Peripheral blood mononuclear cell (primary cell): Measurements from ENCODE around the genes TPRX1 and FUT1.

GRCh38 chr19:47626152-47626888 lies 17.4 kb downstream of the BICRA start:
- PRO-cap, 8 experiments = no peak in any of the 8 experiments

- PRO-cap, 8 experiments = no peak in any of the 8 experiments
Measured at GRCh38 chr19:47804375-47804704, at the start of gene TPRX1. TPRX1 (minus strand) TSS chr19:47804551.

DNA sequence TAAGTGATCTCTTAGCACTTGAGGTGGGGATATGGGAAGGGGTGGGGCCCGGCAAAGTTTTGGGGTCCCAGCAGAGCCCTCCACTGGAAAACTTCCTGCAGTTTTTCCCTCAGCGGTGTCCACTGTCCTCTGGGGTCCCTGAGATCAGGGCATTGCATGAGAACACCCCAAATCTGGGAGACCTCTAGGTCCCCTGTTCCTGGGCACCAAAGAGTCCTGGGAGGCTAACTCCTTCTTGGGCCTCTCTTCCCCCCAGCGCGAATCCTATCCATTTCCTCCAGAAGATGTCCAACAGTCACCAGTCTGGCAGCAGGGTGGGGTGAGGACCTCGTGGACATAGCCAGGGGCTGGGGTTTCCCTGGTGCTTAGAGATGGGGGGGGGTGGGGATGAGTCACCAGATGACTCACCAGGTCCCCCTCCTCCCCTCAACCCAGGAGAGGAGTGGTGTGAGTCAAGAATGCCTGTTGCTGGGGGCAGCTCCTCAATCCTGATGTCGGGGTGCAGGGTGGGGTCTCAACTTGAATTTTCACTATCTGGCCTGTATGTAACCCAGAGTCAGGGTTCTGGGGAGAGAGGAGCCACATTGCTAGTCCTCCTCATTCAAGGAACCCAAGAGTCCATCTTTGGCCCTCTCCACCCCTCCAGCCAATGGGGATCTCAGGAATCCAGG lies 518 bp downstream of the EMP3 start:
- PRO-cap, 8 experiments = peak in 8 of 8 experiments; most common plus-strand start position 485 of the sequence (in 7); most common minus-strand start position 308 of the sequence (in 3)

DNA sequence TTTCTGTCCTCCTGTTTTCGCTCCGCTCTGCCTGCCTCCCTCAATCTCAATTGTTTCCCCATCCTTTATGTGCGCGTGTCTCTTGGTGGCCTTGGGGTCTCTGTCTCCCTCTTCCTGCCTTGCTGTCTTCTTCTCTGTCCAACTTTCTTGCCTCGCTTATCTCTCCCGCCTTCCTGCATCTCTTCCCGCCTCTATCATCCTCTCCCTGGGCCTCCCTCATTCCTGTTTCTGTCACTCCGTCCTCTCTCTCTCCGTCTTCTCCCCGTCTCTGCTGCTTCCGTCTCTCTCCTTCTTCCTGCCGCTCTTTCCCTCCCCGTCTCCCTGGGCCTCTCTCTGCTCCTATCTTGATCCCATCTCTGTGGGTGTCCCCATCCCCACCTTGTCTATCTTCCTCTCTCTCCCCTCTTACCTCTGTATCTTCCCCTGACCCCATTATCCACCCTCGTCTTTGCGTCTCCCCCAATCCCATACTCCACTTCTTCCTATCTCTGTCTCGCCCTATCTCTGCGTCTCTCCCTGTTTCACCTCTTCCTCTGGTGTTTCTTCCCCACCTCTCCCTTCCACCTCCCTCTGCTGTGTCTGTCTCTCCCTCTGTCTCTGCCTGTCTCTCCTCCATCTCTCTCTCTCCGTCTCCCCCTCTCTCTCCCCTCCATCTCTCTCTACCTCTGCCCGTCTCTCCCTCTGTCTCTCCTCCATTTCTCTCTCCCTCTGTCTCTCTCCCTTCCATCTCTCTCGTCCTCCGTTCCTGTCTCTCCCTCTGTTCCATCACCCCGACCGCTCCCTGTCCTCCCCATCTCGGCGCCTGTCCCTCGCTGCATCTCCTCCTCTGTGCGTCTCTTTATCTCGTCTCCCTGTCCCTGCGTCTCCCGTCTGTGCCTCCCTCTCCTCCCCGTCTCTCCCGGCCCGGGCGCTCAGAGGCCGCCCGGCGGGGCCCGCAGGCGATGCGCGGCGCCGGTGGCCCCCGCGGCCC lies 4.3 kb downstream of the GRIN2D start:
- PRO-cap, 8 experiments = no peak in any of the 8 experiments

DNA sequence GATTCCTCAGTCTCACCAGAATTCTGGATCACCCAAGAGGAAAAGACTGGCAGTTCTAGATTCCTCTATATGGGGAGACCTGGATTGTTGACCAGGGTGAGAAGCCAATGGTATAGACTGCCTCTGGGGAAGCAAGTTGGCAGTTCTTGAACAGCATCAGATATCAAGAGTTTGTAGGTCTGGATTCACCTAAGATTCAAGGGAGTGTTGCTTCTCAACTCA lies 4.3 kb upstream of the CYTH2 start:
- PRO-cap, 8 experiments = peak in 2 of 8 experiments; most common plus-strand start position 170 of the sequence (in 2)

- PRO-cap, 8 experiments = no peak in any of the 8 experiments
Measured at GRCh38 chr19:48481904-48482750, 13.0 kb downstream of the CYTH2 start.

DNA sequence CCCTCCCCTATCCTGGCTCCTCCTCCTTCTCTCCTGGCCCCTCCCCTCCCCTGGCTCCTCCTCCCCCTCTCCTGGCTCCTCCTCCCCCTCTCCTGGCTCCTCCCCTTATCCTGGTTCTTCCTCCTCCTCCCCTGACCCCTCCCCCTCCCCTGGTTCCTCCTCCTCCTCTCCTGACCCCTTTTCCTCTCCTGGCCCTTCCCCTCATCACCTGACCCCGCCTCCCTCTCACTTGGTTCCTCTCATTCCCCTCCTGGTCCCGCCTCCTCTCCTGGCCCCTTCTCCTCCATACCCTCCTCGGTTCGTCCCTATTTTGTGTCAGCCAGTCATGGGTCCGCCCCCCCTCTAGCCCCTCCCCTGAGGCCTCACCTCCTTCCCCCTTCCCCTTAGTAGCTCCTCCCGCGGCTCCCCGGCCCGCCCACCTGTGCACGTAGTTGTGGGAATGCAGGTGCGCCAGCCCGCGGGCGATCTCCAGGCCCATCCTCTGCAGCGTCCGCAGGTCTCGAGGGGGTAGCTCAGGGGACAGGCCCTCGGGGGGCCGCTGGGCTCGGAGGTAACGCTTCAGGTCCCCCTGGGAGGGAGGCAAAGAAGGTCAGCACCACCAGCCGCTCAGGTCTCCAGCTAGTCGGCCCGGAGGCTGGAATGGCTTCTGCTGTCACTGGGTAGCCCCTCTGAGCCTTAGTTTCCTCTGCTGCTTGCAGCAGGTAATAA lies 9.5 kb downstream of the LMTK3 start:
- PRO-cap, 8 experiments = no peak in any of the 8 experiments

DNA sequence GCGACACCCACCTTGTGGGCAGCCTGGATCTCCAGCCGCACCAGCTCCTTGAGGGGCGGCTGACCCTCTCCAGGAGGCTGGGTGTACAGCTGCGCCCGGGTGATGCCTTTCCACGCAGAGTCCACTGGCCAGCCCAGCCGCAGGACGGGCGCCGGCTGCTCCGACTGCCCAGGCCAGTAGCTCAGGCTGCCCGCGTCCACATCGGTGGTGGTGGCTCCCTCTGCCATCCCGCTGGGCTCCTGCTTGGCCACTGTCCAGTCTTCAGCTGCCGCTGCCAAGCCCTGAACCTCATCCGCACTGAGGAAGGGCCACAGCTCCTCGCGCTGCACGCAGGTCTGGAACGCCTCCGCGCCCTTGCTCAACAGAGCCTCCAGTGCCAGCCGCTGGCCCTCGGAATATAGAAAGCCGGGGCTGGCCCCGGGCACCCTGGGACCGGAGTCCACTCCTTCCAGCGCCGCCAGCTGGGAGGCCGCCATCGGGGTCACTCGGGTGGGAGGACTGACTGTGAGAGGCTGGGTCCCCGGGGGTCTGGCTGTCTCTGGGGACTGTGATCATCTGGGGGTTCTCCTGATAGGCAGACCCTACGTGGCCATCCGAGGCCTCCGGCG lies 1.9 kb downstream of the FAM83E start:
- PRO-cap, 8 experiments = peak in 1 of 8 experiments; most common minus-strand start position 460 of the sequence (in 1)

- PRO-cap, 8 experiments = peak in 8 of 8 experiments; most common plus-strand start chr19:48635632 (in 7); most common minus-strand start chr19:48635460 (in 8)
Measured at GRCh38 chr19:48634914-48635985, 1.9 kb downstream of the DBP start.

DNA sequence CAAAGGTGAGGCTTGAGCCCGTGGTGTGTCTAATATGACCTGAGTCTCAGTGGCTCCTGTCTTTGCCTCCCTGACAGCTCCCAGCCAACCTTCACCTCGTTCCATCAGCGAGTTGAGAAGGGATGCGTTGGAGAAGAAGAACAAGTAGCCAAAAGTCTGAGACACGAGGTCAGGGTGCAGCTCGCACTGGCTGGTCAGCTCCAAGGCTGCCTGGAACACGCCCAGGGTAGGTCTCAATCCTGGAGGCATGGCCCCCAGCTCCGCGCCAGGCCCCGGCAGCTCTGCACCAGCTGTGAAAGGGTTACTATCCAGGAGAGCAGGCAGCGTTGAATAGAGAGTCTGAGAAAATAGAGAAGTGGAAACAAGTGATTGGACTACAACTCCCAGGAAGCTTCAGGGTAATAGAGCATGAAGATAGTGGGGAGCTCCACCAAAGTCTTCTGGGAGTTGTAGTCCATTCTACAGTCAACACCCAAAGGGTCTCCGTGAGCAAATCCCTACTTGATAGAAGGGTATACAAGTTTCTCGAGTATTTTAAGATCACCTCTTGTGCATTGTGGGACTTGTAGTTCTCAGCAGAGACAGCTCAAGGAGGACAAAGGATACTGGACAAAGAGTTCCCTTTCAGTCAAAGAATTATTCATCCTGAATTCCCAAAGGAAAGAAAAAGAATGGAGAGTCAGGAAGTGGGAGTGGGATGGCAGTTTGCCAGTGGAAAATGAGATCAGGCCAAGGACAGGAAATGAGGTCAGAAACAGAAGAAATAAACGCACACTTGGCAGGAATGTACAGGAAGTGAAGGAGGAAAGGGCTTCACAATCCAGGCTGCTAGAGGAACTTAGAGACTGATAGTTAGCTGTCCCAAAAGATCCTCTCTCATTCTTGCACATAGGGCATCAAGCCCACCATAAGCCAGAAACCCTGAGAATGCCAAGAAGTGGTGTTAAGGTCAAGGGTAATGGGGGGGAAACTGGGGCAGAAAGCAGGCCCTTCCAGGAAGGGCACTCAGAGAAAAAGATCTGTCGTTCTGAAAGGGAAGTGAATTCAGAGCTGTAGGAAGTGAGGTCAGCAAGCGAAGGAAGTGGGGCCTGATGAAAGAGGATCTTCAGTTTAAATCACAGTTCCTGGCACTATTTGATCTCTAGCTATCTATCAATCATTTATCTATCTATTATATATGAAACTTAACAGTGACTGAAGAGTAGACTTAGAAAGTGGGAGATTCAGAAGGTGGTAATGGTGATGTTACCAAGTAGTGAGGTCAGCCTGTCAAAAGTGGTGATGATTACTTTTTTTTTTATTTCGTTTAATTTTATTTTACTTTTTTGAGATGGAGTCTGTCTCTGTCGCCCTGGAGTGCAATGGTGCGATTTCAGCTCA lies 5.6 kb upstream of the MAMSTR start:
- PRO-cap, 8 experiments = peak in 1 of 8 experiments; most common minus-strand start position 278 of the sequence (in 1)

DNA sequence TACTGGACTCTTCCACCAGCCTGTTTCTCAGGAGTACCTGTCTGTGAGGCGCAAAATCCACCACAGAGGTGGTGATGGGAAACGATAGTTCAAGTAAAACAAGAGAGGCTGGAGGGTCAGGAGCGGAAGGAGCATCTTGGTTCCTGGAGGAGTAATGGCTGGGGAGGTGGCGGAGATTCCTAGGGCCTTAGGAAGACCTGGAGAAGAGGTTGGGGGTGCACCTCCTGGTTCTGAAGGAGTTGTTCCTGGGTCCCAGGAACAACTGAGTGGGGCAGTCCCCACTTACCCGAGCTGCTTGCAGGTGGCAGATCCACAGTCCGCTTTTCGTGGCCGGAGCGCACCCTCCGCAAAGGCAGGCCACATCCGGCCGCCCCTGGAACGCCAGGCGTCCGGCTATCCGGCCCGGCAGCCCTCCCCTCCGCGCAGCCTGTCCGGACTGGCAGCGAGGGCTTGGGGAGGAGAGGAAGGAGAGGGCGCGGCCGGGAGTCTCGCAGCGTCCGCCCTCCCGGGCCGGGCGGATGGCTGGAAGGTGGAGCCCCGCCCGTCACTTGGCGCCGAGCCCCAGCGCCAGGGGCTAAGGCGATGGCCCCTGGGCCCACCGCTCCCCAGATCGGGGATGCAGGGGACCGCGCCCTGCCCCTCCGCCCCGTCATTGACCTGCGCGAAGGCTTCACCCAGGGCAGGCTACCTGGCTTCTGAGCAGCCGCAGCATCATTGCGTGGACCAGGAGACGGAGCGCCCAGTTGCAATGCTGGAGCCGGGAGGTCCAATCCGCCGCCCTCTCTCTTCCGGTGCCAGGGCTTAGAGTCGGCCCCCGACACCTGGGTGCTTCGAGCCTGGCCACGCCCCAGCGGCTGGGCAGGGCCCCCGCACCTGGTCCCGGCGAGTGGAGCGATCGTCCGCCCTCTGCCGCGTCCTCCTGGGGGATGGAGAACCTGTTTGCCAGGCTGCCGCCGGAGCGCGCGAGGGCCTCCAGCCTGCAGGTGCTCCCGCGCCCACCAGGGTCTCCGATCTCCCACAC lies at the start of gene FUT1:
FUT1 (minus strand) TSS at position 438 of the 1,021 bp plus-strand sequence.
- PRO-cap, 8 experiments = no peak in any of the 8 experiments

- PRO-cap, 8 experiments = no peak in any of the 8 experiments
Measured at GRCh38 chr19:48760423-48761259, 5.3 kb downstream of the FGF21 start.

DNA sequence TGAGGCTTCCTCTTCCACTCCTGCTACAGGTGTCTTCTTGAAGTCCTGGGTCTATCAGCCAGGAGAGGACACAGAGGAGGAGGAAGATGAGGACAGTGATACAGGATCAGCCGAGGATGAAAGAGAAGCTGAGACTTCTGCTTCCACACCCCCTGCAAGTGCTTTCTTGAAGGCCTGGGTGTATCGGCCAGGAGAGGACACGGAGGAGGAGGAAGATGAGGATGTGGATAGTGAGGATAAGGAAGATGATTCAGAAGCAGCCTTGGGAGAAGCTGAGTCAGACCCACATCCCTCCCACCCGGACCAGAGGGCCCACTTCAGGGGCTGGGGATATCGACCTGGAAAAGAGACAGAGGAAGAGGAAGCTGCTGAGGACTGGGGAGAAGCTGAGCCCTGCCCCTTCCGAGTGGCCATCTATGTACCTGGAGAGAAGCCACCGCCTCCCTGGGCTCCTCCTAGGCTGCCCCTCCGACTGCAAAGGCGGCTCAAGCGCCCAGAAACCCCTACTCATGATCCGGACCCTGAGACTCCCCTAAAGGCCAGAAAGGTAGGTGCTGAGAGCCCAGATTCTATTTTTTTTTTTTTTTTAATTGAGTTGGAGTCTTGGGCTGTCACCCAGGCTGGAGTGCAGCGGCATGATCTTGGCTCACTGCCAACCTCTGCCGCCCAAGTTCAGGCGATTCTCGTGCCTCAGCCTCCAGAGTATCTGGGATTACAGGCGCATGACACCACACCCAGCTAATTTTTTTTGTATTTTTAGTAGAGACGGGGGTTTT lies 2.3 kb downstream of the PPP1R15A start:
- PRO-cap, 8 experiments = peak in 7 of 8 experiments; most common plus-strand start position 359 of the sequence (in 4); most common minus-strand start position 211 of the sequence (in 2)

- PRO-cap, 8 experiments = no peak in any of the 8 experiments
Measured at GRCh38 chr19:48905548-48906262, 5.6 kb downstream of the NUCB1 start.

- PRO-cap, 8 experiments = no peak in any of the 8 experiments
Measured at GRCh38 chr19:48917820-48918650, 15.5 kb upstream of the DHDH start.

GRCh38 chr19:48967231-48967390 lies 2.0 kb downstream of the FTL start:
- PRO-cap, 8 experiments = no peak in any of the 8 experiments

DNA sequence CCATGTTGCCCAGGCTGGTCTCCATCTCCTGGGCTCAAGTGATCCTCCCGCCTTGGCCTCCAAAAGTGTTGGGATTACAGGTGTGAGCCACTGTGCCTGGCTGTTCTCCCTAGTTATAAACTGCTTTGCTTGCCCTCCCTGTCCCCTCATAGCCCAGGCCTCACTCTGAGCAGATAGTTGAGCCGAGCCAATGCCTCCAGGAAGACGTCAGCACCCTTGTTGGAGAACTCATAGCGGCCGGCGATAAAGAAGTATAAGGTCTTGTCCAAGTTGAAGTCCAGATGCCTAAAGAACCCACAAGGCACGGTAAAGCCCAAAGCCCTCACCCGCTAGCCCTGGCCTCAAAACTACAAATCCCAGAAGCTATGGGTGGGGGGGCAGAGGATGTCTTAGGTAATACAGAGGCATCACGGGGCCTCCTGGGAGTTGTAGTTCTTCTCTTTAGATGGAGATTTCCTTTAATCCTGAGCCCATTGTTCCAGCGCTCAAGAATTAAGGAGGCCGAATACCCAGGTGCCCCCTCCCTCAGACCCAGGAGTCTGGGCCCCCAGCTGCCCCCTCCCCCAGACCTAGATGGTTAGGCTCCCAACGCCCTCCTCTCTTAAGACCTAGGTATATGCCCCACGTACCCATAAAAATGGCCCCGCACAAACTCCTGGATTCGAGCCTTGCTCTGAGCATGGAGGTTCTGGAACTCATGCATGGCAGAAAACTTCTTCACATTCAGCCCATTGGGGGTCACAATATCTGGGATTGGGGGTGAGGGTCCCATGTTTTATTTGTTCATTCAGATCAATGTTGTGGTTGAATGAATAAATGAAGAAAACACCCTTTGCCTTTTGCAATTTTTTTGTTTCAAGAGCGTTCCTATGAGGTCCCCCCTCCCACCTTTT lies 10.8 kb downstream of the GYS1 start:
- PRO-cap, 8 experiments = no peak in any of the 8 experiments

- PRO-cap, 8 experiments = no peak in any of the 8 experiments
Measured at GRCh38 chr19:48994010-48994532, 384 bp downstream of the RUVBL2 start.

GRCh38 chr19:49108803-49109279 lies 5.3 kb upstream of the LIN7B start:
- PRO-cap, 8 experiments = no peak in any of the 8 experiments

GRCh38 chr19:49164925-49165769 lies 7.6 kb downstream of the TRPM4 start:
- PRO-cap, 8 experiments = no peak in any of the 8 experiments